HEK293 (cell line): ENCODE measurements around a stretch of chrX.

GRCh38 chrX:39808134-39808909 is 289.4 kb downstream of the BCOR start:
- PRO-cap: no peak
- RRBS, 2 experiments: no CpG with 5 or more reads among the region's 13 CpGs

DNA sequence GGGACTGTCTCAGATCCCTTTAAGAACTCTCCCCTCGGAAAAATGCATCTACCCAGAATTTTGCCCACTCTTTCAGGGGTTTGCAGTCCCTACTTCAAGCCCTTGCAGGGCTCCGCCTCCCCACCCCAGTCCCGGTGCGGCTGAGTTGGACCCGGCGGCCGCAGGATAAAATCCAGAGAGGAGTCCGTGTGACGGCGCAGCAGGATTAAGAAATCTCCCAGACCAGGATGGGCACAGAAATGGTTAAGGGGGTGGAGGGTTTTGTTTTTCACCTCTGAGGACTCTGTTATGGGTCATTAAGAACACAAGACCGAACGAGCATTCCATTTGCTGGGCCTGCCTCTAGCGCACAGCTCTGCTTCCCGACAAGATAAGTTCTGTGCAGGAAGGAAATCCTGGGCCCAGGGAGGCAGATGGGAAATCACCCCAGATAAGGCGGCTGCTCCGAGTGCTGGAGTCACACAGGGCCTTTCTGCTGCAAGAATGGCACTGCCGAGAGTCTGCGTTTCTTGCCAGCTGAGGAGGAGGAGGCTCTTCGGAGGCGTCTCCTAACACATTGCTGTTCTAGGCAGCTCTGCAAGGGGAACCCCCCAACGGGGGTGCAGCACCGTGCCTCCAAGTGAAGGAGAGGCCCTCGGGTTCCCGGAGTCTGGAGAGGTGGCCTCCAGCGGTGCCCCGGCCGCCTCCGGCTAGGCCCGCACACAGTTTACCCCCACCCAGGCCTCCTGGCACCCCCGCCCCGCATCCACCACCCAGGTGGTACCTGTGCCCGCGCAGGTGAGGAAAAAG is 277.6 kb downstream of the BCOR start:
- PRO-cap: no peak
- RRBS, 2 experiments: no CpG with 5 or more reads among the region's 33 CpGs

- PRO-cap: no peak
- RRBS, 2 experiments: 58 to 82% methylated on average over 2 to 3 of the region's 14 CpGs
Observed at GRCh38 chrX:39855526-39856206, 242.1 kb downstream of the BCOR start.

- PRO-cap: no peak
- RRBS, 2 experiments: no CpG with 5 or more reads among the region's 3 CpGs
Observed at GRCh38 chrX:39886238-39886685, 211.5 kb downstream of the BCOR start.

GRCh38 chrX:39907933-39908903 is 189.5 kb downstream of the BCOR start:
- PRO-cap: no peak
- RRBS, 2 experiments: no CpG with 5 or more reads among the region's 20 CpGs

- PRO-cap: no peak
- RRBS, 2 experiments: no CpG with 5 or more reads among the region's 13 CpGs
Observed at GRCh38 chrX:40051596-40052503, 45.9 kb downstream of the BCOR start.

GRCh38 chrX:40086579-40087428 is 11.0 kb downstream of the BCOR start:
- PRO-cap: no peak
- RRBS, 2 experiments: no CpG with 5 or more reads among the region's 32 CpGs

GRCh38 chrX:40095906-40096961 is 1.5 kb downstream of the BCOR start:
- PRO-cap: bidirectional peak, plus-strand start at chrX:40096666, minus-strand start at chrX:40096195
- RRBS, 2 experiments: 1 to 19% methylated on average over 23 of the region's 109 CpGs

GRCh38 chrX:40106380-40106877 is 8.7 kb upstream of the BCOR start:
- PRO-cap: bidirectional peak, plus-strand start at chrX:40106644, minus-strand start at chrX:40106444
- RRBS, 2 experiments: under 1 to 13% methylated on average over 15 of the region's 56 CpGs

- PRO-cap: bidirectional peak, plus-strand start at chrX:40155948, minus-strand start at chrX:40155754
- RRBS, 2 experiments: no CpG with 5 or more reads among the region's 46 CpGs
Observed at GRCh38 chrX:40155617-40156148, 57.9 kb upstream of the BCOR start.

DNA sequence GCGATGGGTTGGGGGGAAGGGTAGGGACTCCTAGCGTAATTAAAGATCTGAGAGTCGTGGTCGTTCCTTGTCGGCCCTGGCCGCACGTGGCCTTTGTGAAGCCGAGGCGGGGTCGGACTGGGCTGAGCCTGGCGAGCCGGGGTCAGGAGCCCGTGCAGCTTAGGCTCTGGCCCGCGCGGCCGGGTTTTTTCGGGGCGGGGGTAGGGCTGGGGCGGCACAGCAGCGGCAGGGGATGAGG is 58.3 kb upstream of the BCOR start:
- PRO-cap: no peak
- RRBS, 2 experiments: 50 to 72% methylated on average over 10 of the region's 21 CpGs

GRCh38 chrX:40201488-40202059 is 103.8 kb upstream of the BCOR start:
- PRO-cap: no peak
- RRBS, 2 experiments: no CpG with 5 or more reads among the region's 4 CpGs

DNA sequence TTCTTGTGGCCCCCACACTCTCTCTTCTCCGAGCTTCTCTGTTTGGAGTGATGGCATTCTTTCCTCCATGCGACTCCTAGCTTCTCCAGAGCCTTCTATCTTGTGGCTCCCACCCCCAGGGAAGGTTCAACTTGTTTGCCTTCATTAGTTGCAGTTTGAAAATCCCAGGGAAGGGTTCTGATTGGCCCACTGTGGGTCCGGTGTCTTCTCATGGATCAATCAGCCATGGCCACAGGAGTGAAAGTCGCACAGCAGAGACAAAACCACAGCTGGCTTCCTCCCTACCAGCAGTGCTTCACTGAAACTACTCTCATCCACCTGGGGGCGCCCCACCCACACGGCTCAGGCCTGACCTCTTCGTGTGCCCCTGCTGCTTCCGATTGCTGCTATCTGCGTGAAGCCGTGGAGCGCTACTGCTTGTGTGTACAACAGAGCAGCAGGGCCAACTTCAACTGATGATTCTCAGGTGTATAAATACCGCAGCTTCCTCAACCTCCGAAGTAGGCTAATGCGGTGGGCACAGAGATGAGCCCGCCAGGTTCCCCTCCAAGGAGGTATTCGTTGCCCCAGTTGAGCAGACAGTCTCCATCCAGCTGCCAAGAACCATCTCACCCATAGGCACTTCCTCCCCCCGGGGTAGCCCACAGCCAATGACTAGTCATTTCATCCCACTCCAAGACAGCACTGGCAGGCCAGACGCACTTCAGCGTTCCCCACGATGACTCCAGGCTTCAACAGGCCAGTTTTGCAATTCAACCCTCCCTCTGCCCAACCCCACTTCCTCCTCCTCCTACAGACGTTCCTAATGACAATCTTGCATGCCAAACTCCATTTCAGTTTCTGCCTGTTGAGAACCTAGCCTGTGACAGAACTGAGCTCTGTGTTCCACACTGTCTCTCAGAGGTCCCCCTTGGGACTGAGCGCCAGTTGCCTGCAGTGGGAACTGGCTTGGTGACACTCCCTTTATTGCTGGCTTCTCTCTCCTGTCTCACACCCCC is 41.4 kb upstream of the ATP6AP2 start:
- PRO-cap: no peak
- RRBS, 2 experiments: no CpG with 5 or more reads among the region's 22 CpGs

GRCh38 chrX:40736342-40736738 is 998 bp upstream of the MED14 start:
- PRO-cap: bidirectional peak, plus-strand start at chrX:40736394, minus-strand start at chrX:40736433
- RRBS, 2 experiments: no CpG with 5 or more reads among the region's 10 CpGs

- PRO-cap: no peak
- RRBS, 2 experiments: no CpG with 5 or more reads among the region's 7 CpGs
Observed at GRCh38 chrX:40845008-40845615, 109.8 kb upstream of the MED14 start.

- PRO-cap: no peak
- RRBS, 2 experiments: no CpG with 5 or more reads among the region's 4 CpGs
Observed at GRCh38 chrX:41020337-41020800, 64.9 kb upstream of the USP9X start.

DNA sequence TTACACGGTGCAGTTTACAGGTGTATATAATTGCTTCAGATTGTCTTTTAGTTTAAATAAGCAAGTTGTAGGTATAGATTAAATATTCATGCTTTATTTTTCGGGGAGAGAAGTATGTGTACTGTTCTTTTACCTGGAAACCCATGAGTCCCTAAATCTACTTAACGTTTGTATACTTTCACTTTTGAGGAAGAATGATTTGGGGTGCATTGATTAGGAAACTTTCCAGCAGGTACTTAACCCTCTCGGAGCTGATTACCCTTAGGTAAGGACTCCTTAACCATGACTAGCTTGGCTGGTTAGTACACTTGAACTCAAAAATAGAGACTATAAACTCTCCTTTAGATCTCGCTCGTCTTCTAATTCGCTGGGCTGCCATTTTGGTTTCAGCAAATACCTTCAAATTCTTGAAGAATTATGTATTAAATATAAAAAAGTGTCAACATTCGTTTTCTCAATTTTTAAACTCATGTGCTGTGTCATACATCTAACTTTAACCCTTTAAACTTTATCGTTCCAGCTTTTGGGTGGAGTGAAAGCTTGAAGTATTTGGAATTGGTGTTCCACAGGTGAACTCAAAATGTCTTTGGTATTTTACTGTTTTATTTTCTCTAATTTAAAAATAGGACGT is 2.0 kb downstream of the USP9X start:
- PRO-cap: no peak
- RRBS, 2 experiments: no CpG with 5 or more reads among the region's 10 CpGs

DNA sequence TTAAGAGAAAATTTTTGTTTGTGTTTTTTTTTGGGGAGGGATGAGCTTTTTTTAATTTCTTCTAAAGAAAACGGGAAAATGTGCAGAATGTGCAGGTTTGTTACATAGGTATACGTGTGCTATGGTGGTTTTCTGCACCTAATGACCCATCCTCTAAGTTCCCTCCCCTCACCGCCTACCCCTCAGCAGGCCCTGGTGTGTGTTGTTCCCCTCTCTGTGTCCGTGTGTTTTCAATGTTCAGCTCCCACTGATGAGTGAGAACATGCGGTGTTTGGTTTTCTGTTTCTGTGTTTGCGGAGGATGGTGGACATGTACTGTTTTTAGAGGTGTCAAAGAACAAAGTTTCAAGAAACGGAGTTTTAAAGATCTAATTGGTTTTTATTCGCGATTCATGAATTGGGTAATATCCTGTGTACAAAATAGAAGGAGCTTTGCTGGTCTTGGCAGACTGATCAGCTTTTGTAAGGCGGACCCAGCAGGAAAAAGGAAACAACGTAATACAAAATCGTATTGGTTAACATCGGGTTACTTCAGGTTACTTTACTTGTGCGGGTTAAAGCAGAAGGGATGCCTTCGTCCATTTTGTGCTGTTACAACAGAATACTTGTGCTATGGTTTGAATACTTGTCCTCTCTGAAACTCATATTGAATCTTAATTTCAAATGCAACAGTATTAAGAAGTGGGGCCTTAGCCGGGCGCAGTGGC is 11.6 kb upstream of the NYX start:
- PRO-cap: no peak
- RRBS, 2 experiments: no CpG with 5 or more reads among the region's 17 CpGs

- PRO-cap: no peak
- RRBS, 2 experiments: no CpG with 5 or more reads among the region's 5 CpGs
Observed at GRCh38 chrX:41823603-41823984, 99.6 kb downstream of the GPR82 start.

GRCh38 chrX:41899259-41899884 is 24.0 kb downstream of the CASK start:
- PRO-cap: no peak
- RRBS, 2 experiments: no CpG with 5 or more reads among the region's 2 CpGs